ENCODE results near the gene CXADR.

- CAGE, long polyA plus RNA: no peak
- RRBS: no CpG with 5 or more reads among the region's 20 CpGs
These were observed 5403.2 kb upstream of the TPTE start for GRCh38 chr21:5118138-5118661.

DNA sequence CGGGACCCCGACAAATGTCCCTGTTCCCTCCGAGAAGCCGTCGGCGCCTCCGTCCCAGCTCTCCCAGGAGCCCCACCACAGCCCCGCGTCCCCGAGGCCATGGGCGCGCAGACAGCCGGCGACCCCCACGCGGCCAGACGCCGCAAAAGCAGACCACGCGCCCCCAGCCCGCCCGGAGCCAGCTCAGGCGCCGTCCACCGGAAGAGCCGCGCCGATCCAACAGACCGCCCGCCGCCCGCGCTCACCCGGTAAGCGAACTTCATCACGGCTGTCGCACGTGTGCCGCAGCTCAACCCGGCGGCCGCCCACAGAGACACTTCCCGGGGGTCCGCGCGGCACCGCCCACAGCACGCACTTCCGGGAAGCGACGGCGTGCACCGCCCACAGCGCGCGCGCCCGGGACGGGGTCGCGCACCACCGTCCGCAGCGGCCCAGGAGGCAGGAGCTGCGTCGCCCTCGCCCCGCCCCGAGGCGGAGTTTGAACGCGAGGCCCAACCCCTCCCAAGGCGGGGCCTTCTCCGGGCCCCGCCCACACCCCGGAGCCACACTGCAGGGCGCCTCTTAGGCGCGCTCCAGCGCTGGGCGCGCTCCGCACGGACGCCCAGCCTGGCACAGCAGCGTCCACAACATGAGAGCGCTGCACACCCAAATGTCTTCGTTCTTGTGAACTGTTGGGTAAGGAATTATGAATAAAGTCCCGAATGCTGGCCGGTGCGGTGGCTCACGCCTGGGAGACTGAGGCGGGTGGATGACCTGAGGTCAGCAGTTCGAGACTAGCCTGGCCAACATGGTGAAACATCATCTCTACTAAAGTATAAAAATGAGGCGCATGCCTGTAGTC is 5366.8 kb upstream of the TPTE start:
- CAGE, long polyA plus RNA: no peak
- RRBS: no CpG with 5 or more reads among the region's 95 CpGs

GRCh38 chr21:6499048-6499440 is 4022.3 kb upstream of the TPTE start:
- CAGE, long polyA plus RNA: start-site peak on the minus strand at chr21:6499238-6499245, 243 and 105 reads in 2 replicates
- RRBS: no CpG with 5 or more reads among the region's 54 CpGs

DNA sequence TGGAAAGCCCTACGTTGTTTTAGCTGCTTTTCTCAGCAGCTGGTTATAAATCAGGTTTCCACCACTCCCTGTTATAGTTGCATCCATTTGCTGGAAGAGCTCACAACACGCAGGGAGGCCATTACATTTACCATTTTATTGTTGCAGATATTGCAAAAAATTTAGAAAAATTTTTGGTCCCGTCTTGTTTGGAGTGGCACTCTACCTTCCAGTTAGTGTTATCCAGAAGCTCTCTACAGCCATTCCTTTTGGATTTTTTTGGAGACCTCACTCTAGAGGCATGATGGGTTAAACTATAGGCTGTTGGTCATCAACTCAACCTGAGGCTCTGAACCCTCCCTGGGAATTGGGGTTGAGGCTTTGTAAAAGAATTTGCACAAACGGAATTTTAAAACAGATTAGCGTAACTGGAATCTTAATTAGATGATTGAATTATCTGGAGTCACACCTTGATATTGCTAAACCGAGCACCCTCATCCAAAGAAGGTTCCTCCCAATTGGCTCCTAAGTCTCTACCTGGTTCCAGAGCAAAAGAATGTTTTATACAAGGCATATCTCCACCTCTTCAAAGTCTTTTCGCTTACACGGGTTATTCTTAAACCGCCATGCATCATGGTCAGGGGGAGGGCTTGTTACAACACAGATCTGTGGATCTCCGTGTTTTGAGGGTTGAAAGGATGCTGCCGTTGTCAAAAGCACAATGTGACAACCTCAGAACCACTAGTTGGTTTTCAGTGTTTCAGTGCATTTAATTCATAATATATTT is 1531.9 kb upstream of the TPTE start:
- CAGE, long polyA plus RNA: no peak
- RRBS: no CpG with 5 or more reads among the region's 11 CpGs

DNA sequence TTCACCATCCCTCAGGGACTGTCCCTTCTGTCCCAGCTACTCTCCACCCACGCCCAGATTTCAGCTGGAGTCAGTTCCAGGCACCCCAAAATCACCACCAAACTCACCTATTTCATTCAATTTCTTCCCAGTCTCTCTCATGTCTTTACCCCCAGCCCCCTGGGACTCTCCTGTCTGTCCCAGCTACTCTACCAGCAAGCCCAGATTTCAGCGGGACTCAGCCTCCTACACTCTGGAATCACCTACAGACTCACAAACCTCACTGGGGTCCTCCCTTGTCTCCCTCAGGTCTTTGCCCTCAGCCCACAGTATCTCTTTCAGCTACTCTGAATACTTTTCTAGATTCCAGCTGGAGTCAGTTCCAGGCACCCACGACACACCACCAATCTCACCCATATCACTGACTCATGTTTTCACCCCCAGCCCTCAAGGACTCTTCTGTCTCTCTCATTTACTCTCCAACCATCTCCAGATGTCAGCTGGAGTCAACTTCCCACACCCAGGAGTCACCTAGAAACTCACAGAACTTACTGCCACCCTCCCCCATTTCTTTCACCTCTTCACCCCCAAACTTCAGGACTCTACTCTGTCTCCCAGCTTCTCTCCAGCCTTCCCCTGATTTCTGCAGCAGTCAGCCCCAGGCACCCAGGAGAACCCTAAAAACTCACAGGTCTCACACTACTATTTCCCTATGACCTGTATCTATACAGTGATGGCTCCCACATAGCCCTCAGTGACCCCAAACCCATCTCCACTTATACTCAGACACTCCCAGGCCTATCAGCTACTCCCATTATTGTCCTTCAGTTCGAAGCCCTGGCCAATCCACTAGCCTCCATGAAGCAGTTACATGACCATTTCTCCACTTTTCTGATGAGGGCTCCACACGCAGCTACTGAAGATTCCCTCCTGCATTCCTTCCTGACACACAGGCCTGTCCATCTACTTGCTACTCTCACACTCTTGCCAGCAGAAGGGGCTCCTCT is 1529.2 kb upstream of the TPTE start:
- CAGE, long polyA plus RNA: no peak
- RRBS: no CpG with 5 or more reads among the region's 5 CpGs

GRCh38 chr21:13893715-13894048 is 284.1 kb downstream of the POTED start:
- CAGE, long polyA plus RNA: no peak
- RRBS: no CpG with 5 or more reads among the region's 2 CpGs

- CAGE, long polyA plus RNA: no peak
- RRBS: no CpG with 5 or more reads among the region's 19 CpGs
These were observed 65.4 kb downstream of the RBM11 start for GRCh38 chr21:14281060-14282016.

- CAGE, long polyA plus RNA: no peak
- RRBS: no CpG with 5 or more reads among the region's 7 CpGs
These were observed 45.4 kb downstream of the SAMSN1 start for GRCh38 chr21:14500200-14501586.

DNA sequence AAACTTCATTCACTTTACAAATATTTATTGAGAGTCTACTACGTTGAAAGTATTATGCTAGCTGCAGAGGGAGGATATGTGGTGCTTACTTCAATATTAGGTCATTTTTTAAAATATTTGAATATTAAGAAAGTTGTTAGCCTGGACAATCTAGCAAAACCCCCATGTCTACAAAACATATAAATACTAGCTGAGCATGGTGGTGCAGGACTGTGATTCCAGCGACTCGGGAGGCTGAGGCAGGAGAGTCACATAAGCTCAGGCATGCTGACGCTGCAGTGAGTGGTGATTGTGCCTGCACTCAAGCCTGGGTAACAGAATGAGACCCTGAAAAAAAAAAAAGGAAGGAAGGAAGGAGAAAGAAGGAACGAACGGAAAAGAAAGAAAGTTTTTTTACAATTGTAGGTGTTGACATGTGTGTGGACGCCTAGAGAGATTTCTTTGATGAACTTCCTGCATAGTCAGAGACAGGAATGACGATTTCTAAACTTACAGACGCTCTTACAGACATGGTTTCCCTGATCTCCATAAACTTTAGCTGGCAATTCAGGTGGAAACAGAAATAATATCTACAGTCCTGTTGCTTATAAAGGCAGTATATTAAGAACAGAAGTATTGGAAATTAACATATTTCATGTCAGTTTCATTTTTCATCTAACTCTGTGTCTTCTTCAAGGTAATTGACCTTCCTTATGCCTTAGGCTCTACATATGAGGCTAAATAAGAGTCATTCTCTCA is 4.3 kb downstream of the SAMSN1 start:
- CAGE, long polyA plus RNA: no peak
- RRBS: no CpG with 5 or more reads among the region's 9 CpGs

DNA sequence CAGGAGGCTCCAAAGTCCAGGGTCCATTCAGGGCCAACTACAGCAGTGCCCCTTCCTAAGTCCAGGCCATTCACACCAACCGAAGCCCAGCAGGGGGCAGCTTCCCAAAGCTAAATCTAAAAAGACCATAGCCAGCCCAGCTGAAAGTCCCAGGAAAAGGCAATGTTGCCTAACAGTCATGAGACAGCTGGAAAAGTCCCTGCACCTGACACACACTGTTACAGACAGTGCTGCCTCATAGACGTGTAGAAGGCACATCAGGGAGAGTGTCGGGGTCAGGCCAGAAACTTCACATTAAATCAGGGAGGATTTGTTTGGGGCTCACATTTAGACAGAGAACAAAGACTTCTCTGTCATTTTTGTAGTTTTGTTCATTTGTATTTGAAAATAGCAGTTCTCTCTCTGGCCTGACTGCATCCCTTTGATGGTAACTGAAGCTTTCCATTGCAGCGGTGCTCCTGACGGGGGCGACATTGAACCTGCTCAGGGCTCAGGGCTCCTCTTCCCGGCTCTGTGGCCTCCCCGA is 200.4 kb downstream of the NRIP1 start:
- CAGE, long polyA plus RNA: no peak
- RRBS: no CpG with 5 or more reads among the region's 8 CpGs

GRCh38 chr21:14965706-14966854 is 98.7 kb downstream of the NRIP1 start:
- CAGE, long polyA plus RNA: no peak
- RRBS: no CpG with 5 or more reads among the region's 9 CpGs

DNA sequence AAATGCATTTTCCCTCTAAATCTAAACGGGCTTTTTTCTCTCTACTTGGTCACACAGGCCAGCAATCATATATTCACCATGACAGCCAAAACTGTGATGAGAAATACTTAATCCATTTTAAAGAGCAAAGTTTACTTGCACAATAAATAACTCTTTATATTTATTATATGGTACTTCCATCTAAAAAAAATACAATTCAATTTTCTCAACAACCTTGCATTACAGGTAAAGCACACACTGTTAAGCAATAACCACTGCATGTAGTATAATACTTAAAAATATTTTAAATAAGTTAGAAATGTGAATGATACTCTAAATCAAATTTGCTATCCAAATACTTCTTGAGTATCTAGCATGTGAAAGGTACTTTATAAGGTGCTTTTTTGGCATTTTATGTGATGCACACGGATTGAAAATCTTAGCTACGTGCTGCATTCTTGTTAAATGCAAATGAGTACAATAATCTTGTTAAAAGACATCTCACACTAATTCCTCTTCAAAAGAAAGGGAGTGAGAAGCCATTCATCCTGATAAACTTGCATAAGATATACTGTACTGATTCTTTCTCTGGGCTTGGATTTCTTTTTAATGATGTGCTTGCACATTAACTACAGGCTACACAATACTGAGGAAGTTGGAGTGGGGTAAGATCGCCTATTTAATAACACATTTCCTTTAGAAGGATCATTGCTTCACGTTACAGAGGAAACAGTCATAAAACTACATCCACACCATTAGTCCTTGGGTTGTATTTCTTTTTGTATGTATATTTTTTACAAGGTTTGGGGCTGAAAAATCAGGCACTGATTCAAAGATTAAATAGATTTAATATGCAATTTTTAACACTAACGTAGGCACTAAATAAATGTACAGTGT is 36.8 kb downstream of the NRIP1 start:
- CAGE, long polyA plus RNA: no peak
- RRBS: no CpG with 5 or more reads among the region's 6 CpGs

GRCh38 chr21:15055570-15055926 is 9.3 kb downstream of the NRIP1 start:
- CAGE, long polyA plus RNA: no peak
- RRBS: no CpG with 5 or more reads among the region's 3 CpGs

DNA sequence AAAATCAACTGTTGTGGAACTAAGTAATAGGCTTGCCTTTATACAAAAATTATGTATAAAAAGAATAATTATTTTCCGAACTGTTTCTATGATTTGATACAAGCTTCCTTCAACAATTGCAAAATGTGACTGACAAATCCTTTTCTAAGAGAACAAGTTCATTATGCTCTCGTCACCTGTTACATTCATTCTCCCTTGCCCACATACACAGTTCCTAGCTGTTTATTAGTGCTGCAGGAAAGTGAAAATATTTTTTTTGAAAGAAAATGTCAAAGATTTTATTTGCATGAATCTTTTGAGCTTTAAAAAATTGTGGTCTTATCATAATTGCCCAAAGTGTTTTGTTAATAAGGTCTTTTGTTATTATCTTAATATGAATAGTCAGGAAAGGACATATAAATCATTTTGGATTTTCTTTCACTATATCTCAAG is 466.3 kb downstream of the USP25 start:
- CAGE, long polyA plus RNA: no peak
- RRBS: no CpG with 5 or more reads among the region's 2 CpGs

DNA sequence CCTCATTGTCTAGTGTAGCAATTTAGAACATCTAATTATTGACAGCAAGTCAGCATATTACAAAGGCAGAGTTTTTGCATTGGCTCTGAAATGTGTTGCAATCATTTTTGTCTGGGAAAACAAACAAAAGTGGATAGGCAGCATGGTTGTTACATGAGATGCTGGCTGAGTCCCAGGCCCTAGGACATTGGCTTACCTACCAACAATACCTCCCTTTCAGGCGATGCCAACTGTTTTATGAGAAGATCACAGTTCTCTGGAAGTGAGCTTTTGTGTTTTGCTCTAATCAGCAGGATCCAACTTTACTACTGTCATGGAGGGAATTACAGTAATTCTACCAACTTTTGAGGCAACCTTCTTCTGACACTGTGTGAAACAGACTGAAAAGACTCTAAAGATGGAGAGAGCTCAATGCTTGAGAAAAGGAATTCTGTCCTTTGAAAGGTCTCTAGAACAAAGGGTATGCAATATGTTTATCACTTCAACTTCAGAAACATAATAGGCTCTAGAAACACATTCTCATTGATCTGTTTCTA is 71.4 kb upstream of the CXADR start:
- CAGE, long polyA plus RNA: no peak
- RRBS: no CpG with 5 or more reads among the region's 1 CpG

DNA sequence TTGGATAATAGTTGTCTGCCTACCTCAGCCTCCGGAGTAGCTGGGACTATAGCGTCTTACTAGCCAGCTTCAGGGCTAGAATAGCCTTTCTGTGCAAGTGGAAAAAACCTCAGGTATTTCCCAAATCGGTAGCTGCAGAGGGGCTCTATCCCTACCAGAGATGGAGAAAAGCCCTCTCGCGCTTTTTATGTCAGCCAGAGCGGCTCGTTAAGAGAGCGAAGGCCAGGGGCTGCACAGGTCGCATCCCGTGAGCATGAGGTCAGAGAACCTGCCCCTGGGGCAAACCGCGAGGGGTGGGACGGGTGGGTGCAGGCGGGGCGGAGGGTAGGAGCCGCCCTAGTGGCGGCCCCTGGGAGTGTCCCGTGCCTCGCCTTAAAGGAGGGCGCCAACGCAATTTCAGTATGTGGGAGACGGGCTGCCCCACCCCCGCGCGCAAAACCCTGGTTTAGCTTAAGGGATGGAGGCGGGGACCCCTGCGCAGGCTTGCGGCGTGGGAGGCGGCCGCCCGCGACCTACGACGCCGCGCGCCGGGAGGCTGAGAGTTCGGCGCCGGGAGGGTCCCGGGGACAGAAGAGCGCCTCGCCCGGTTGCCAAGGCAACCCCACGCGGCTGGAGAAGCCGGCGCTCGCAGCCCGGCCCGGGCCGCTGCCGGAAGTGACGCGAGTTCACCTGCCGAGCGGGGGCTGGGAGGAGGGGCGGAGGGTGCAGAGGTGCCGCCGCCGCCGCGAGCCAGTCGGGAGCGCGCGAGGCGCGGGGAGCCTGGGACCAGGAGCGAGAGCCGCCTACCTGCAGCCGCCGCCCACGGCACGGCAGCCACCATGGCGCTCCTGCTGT is at the start of gene CXADR:
TSS of gene CXADR (plus strand) at position 732 of the 834 bp plus-strand sequence.
- CAGE, long polyA plus RNA: no peak
- RRBS: no CpG with 5 or more reads among the region's 78 CpGs

GRCh38 chr21:17513597-17514583 is 1.0 kb downstream of the CXADR start:
- CAGE, long polyA plus RNA: no peak
- RRBS: no CpG with 5 or more reads among the region's 32 CpGs

- CAGE, long polyA plus RNA: no peak
- RRBS: no CpG with 5 or more reads among the region's 5 CpGs
These were observed 24.0 kb downstream of the C21orf91 start for GRCh38 chr21:17795007-17795657.

GRCh38 chr21:23886835-23887269 is 1720.4 kb downstream of the MRPL39 start:
- CAGE, long polyA plus RNA: no peak
- RRBS: no CpG with 5 or more reads among the region's 10 CpGs

GRCh38 chr21:23887396-23888087 is 1719.7 kb downstream of the MRPL39 start:
- CAGE, long polyA plus RNA: no peak
- RRBS: no CpG with 5 or more reads among the region's 15 CpGs